ENCODE measurements around the genes MYDGF and NDUFA11.

DNA sequence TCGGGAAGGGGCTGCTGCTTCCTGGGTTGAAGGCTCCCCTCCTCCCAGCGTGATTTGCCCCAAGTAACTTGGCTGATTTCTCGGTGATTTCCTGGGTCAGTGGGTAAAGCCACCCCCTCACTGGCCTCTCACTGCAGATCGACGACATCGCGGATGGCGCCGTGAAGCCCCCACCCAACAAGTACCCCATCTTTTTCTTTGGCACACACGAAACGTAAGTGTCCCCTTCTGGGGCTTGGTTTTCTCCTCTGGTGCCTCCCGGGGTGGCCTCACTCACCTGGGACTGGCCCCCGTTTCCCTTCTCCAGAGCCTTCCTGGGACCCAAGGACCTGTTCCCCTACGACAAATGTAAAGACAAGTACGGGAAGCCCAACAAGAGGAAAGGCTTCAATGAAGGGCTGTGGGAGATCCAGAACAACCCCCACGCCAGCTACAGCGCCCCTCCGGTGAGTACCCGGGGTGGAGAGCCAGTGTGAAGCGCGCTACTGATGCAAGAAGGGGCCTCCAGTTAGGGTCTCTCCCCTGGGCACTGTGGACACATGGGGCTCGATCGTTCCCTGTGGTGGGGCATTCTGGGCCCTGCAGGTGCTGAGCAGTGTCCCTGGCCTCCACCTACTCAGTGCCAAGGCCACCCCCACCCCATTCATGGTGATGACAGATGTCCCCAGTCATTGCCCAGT is 3.2 kb downstream of the HDGFL2 start:
- RRBS = no CpG with 5 or more reads among the region's 23 CpGs

DNA sequence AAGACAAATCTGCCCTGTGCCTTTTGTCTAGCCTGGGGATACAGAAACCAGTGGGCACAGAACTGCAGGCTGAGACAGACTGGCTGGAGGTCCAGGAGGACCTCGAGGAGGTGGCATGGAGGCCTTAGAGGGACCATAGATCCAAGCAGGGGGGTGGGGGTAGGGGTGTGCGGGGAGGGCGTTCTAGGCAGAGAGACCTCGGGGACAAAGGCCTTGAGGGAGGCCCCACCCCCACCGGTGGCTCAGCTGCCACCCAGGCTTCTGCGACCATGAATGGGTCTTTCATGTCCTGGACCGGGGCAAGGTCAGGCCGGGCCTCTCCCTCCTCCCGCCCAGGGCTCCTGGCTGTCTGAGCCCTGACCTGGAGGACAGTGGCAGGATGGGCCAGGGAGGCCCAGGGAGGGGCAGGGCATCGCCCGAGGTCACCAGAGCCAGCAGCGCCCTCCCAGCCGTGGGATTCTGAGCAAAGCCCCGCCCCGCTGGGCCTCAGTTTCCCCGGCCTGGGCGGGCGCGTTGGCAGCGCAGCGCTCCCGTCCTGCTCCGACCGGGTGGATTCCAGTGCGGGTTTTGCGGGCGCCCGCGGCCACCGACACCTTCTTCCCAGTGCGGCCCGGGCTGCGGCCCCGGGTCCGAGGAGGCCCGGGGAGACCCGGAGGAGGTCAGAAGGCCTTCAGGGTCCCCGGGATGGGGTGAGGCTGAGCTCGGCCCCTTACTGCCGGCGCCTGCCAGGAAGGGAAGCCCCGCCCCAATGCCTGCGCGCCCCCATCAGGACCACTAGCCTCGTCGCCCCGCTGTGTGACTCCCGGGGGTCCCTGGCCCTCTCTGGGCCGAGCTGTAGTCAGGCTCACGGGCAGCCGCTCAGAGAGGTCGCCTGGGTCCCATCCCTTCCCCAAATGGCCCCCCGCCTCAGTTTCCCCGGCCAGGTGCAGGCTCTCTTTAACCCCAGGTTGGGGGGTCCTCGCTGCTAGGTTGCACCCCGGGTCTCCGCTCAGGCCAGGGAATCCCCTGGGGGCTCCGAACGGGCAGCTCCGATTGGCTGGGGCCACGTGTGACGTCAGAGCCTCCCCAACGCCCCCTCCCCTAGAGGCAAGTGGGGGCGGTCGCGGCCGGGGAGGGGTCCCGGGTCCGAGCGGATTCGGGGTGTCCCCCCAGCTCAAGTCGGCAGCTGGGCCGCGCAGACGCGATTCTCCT is 24.7 kb upstream of the SEMA6B start:
- RRBS = 5% methylated on average over 30 of the region's 76 CpGs

DNA sequence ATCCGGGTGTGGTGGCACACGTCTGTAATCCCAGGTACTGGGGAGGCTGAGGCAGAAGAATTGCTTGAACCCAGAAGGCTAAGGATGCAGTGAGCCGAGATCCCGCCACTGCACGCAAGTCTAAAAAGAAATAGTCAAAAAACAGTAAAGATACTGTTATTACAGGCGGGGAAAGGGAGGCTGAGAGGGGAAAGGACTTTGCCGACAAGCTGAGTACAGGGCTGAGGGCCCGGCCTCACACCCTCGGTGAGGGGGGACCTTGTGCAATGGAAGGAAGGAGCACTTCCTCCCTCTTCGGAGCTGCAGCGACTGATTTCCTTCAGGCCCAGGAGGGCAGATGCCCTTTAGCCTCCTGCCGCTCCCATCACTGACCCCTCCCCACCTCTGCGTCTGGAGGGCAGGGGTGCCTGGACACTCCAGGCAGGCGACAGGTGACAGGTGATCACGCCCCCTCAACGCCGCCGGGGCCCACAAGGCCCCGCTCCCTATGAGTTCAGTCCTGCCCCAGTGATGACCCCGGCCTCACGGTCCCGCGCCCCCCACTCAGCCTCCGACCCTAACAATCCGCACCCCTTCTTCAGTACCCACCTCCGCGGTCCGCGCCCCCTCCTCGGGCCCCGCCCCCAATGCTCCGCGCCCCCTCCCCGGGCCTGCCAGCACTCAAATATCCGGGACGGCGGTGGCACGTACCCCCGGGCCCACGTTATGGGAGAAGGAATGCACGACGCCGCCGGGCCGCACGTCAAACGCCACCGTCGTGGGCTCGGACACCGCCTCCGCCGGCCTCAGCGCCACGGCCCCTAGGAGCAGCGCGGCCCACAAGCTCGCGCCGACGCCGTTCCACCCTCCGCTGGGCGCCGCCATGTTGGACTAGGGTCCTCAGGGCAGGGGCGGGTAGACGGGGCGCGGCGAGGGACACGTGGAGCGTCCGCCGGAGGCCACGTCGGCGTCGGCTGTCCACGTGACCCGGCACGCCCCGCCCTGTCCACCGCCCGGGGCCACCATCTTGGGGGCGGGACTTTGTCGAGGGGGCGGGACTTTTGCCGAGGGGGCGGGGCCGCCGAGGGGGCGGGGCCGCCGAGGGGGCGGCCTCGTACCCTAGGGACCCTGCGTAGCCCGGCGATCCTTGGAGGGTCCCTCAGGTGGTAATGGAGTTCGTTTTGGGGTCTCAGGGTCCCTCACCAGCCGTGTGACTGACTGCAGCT is at the start of gene MYDGF:
MYDGF (minus strand) TSS at position 872 of the 1,205 bp plus-strand sequence.
- RRBS = 4% methylated on average over 17 of the region's 101 CpGs

DNA sequence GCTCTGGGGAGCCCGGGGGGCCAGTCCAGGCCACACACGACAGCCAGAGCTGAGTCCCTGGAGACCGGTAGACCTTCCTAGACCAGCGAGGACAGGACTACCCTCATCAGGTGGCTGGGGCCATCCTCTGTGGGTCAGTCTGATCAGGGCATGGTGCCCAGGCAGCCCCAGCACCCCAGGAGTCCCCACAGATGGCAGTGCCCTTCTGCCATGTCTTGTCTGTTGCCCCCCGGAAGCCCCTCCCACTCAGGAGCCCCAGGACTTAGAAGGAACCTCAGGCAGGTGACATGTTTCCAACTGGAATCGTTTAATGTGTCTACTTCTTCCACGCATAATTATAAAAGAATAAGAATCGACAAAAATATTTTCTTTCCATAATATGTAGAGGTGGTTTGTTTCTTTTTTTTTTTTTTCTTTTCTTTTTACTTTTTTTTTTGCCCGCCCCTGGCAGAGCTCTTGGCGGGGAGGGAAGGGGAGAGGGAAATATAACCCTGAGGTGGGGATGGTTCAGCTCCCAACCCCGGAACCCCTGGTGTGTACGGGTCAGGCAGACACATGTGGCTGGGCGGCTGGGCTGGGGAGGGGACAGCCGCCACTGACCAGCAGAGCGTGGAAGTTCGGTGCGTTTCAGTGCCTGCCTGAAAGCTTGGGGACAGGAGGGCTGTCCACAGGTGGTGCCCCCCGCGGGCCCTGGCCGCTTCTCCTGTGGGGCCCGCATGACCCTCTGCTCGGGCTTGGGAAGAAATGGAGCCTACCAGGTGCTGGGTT is 5.0 kb upstream of the MYDGF start:
- RRBS = 92% methylated on average over 3 of the region's 22 CpGs

- RRBS = no CpG with 5 or more reads among the region's 23 CpGs
Measured at GRCh38 chr19:4676724-4677465, 6.8 kb upstream of the MYDGF start.

- RRBS = 81% methylated on average over 5 of the region's 31 CpGs
Measured at GRCh38 chr19:4800373-4801329, 9.1 kb downstream of the FEM1A start.

GRCh38 chr19:4866682-4867291 is 680 bp downstream of the PLIN3 start:
- RRBS = no CpG with 5 or more reads among the region's 17 CpGs

- RRBS = no CpG with 5 or more reads among the region's 29 CpGs
Measured at GRCh38 chr19:4930610-4931058, 21.3 kb downstream of the UHRF1 start.

DNA sequence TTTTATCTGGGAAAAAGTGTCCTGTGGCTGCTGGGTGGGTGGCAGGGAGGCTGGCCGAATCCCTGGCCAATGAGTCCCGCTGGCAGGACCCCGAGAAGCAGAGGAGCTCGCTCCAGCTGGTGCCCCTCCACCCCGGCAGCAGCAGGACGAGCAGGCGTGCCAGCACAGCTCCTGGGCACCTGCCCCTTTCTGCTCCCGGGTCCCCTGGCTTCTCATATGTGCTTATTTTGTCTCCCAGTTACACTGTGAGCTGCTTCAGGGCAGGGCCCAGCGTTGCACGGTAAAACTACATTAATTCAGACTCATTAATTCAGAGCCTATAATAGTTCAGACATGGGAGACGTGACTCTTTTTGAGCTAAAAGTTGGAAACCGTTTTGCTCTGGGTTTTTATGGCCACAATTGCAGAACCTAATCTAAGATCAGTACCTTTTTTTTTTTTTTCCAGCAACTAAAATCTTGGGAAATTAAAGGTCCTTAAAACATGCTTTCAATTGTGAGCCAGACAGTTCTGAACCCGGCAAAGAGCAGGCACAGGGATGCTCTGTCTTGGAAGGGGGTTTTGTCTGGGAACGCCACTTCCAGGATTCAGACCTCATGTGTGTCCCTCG is 135.2 kb downstream of the KDM4B start:
- RRBS = 87% methylated on average over 4 of the region's 15 CpGs

DNA sequence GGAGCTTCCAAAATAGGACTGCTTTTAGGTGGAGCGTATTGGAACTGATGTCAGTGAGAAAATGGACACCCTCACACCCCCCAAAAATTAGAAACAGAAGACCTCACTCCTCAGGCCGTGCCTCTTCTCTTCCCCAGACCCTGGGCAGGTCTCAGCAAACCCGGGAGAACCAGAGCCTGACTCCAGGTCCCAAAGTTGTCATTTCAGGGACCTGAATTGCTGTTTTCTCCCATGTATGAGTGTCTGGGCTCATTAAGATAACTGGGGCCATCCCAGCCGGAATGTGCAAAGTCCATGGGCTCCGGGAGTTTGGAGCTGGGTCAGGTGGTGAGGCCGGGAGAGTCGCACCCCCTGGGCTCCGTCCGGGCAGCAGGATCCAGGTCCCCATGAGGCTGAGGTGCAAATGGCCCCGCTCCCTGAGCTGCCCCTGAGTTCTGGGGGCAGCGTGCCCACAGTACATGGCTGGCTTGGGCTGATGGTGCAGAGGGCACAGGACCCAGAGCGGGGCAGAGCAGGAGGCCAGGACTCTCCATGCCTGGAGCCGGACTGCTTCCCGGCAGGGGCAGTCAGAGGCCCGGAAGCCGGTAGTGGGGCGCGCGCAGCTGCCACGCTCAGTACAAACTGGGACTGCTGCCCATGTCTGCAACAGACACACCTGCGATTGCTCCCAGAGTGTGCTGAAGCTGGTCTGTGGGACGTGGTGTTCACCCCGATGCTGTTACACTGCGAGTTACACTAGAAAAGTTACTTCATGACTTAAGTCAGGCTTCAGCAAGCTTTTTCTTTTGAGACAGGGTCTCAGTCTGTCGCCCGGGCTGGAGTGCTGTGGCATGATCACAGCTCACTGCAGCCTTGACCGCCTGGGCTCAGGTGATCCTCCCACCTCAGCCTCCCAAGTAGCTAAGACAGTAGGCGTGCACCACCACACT is 136.0 kb downstream of the KDM4B start:
- RRBS = no CpG with 5 or more reads among the region's 28 CpGs

DNA sequence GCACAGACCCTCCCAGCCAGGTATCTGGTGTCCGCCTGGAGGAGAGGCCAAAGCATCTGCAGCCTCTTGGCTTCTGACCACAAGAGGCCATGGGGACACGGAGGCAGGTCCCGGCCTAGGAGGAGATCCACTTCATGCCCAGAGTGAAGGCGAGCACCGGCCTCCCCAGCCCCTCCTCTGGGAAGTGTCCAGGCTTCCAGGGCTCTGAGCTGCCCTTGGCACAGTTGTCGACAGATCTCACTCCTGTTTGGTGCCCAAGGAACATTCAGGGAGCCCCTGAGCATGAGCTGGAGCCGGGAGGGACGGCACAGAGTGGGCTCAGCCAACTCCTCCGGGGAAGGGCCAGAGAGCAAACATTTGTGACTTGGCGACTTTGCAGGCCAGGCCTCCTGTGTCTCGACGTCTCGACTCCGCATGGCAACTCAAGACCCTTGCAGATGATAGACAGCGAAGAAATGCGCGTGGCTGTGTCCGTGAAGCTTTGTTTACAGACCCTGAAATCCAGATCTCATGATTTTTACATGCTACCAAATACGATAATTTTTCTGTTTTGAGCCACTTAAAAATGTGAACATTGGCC is 142.6 kb downstream of the KDM4B start:
- RRBS = no CpG with 5 or more reads among the region's 19 CpGs

GRCh38 chr19:5152930-5153379 is 184.0 kb downstream of the KDM4B start:
- RRBS = 77% methylated on average over 6 of the region's 15 CpGs

DNA sequence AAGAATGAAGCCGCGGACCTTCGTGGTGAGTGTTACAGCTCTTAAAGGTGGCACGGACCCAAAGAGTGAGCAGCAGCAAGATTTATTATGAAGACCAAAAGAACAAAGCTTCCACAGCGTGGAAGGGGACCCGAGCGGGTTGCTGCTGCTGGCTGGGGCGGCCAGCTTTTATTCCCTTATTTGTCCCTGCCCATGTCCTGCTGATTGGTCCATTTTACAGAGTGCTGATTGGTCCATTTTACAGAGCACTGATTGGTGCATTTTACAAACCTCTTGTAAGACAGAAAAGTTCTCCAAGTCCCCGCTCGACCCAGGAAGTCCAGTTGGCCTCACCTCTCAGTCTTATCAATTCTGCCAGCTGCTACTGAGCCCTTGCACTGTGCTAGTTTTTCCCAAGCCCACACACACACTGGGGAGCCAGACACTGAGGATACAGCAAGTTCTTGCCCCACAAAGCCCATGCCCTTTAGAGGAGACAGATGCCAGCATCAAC is 175.1 kb downstream of the PTPRS start:
- RRBS = no CpG with 5 or more reads among the region's 10 CpGs

- RRBS = 70% methylated on average over 9 of the region's 21 CpGs
Measured at GRCh38 chr19:5290289-5290806, 50.3 kb downstream of the PTPRS start.

DNA sequence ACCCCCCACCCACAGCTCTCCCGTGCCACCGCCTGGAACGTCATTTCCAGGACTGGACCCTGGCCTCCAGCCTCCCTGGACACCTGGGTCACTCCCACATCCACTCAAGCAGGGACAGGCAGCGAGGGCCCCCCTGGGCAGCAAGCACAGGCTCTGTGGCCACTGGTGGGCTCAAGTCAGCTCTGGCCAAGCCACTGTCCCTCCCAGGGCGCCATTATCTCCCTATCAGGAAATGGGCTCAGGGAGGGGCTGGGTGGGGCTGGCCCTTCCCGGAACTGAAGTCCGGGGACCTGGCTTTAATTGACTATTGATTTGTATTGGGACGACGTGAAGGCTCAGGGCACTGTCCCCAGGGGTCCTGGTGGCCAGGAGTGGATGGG is 49.8 kb downstream of the PTPRS start:
- RRBS = no CpG with 5 or more reads among the region's 9 CpGs

DNA sequence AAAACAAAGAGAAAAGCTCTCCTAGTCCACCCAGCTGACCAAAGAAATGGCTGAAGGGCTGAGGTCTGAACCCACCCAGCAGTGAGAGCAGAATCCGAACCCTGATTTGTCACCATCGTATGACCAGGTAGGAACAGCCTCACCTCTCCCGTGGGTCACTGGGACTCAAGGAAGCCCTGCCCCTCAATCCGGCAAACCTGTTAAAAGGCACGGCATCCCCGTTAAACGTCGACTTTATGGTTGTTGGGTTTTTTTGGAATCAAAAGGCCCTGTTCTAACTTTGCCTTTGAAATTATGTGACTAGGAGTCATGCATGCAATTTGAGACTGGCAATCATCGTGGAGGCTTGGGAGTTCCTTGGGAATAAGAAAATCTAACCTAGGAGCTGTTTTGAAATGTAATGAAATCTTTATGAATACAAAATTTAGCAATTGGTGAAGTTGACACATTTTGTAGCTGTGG is 39.5 kb downstream of the SAFB2 start:
- RRBS = no CpG with 5 or more reads among the region's 9 CpGs

GRCh38 chr19:5691971-5693015 is 2.2 kb downstream of the RPL36 start:
- RRBS = 58% methylated on average over 10 of the region's 38 CpGs

- RRBS = 12% methylated on average over 2 of the region's 24 CpGs
Measured at GRCh38 chr19:5892708-5893527, 10.7 kb downstream of the NDUFA11 start.

- RRBS = 3% methylated on average over 9 of the region's 61 CpGs
Measured at GRCh38 chr19:5903622-5904484, at the start of gene NDUFA11. NDUFA11 (minus strand) TSS chr19:5903790.

GRCh38 chr19:5923687-5923999 is 9.6 kb downstream of the CAPS start:
- RRBS = no CpG with 5 or more reads among the region's 7 CpGs